Suprapubic skin (tissue), 4 donors: ENCODE measurements around the genes PFKL and KRTAP10-9.

DNA sequence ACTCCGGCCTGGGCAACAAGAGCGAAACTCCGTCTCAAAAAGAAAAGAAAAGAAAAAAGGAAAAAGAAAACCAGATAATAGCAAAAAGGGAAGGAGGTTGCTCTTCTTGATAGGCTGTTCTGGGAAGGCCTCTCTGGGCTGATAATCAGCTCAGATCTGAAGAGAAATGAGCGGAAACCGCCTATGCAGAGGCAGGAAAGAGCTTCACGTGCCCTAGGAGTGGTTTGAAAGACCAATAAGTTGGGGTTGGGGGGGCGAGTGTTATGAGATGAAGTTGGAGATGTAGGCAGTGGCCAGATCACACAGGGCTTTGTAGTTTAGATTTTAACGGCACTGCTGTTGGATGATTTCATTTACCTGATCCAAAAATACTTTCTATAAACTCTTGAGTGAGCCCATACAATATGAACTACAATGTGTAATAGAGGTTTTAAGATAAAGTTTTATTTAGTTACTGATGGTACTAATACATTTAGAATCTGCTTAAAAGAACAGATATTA is 1.2 kb downstream of the RRP1B start:
- PRO-cap, result no peak
- RAMPAGE, long total RNA, 4 experiments, result no peak in any of the 4 experiments

GRCh38 chr21:43736003-43736651 is 17.2 kb downstream of the PDXK start:
- PRO-cap, result no peak
- RAMPAGE, long total RNA, 4 experiments, result no peak in any of the 4 experiments

- PRO-cap, result no peak
- RAMPAGE, long total RNA, 4 experiments, result no peak in any of the 4 experiments
Measured at GRCh38 chr21:43755594-43756391, 20.3 kb downstream of the CSTB start.

GRCh38 chr21:43812866-43813403 is 23.6 kb downstream of the RRP1 start:
- PRO-cap, result unidirectional peak, plus-strand start at chr21:43813160
- RAMPAGE, long total RNA, 4 experiments, result start-site peak on the minus strand in 2 of 4 experiments, at chr21:43813003-43813121 at its widest, 36 to 39 reads per replicate

GRCh38 chr21:43864000-43864835 is 805 bp upstream of the AGPAT3 start:
- PRO-cap, result unidirectional peak, plus-strand start at chr21:43864346; unidirectional peak, plus-strand start at chr21:43864566
- RAMPAGE, long total RNA, 4 experiments, result no peak in any of the 4 experiments

- PRO-cap, result no peak
- RAMPAGE, long total RNA, 4 experiments, result no peak in any of the 4 experiments
Measured at GRCh38 chr21:43916185-43917058, 51.4 kb downstream of the AGPAT3 start.

DNA sequence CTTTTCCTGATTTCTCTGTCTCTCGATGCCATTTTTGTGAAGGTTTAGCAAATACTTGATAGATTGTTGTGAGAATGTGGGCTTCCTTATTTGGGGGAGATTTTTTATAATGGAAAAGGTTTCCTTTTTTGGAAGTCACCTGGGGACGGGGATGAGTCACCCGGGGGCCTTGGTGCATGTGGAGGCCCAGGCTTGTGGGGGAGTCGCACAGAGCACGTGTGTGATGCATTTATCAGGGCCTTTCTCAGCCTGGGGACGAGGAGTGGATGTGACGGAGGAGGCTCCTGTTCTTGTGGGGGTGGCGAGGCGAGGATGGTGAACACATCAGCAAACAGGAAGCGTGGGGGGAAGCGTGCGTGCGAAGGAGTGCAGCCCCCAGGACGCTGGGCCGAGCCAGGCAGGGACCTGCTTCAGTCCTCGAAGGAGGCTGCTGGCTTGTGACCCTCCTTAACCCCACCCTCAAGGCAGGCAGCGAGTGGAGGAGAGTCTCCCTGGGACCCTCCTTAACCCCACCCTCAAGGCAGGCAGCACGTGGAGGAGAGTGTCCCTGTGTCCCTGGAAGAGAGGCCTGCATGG is 57.0 kb downstream of the AGPAT3 start:
- PRO-cap, result no peak
- RAMPAGE, long total RNA, 4 experiments, result no peak in any of the 4 experiments

DNA sequence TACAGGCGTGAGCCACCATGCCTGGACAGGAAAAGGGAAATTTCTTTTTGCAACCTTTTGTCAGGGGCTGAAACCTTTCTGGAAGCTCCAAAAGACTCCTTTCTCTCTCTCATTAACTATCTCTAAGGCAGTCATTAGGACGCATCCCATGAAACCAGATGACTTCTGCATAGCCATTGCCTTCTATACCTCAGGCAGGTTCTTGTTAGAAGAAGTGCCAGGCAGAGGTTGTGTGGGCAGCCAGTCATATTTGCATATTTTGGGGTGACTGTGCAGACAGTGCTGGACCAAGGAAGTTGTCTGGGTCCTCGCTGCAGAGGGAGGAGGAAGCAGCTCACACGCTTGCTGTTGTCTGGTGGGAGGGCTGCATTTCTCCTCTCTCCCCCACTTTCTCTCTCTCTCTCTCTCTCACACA is 72.7 kb downstream of the AGPAT3 start:
- PRO-cap, result no peak
- RAMPAGE, long total RNA, 4 experiments, result no peak in any of the 4 experiments

DNA sequence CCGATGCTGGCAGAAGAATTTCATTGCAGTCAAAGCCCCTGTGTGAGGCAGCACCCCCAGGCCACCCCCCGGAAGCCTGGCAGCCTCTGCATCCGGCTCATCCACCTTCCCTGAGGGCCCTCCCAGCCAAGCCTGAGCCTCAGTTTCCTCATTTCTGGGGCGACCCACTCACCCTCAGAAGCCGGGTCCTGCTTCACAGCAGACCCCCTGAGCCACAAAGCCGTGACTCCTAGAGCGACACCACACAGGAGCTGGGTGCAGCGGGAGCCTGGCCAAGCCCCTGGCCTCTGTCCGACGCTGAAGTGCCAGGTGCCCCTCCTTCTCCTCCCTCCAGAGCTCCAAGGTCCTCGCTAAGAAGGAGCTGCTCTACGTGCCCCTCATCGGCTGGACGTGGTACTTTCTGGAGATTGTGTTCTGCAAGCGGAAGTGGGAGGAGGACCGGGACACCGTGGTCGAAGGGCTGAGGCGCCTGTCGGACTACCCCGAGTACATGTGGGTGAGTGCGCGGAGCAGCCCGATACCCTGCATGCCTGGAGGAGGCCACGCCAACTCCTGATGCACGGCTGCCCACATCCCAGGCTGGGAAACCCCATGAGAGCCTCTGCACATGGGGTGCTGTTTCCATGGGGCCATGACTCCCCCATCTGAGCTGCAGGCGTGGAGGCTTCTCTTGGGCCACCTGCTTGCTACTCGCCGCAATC is 43.2 kb upstream of the TRAPPC10 start:
- PRO-cap, result no peak
- RAMPAGE, long total RNA, 4 experiments, result no peak in any of the 4 experiments

- PRO-cap, result no peak
- RAMPAGE, long total RNA, 4 experiments, result no peak in any of the 4 experiments
Measured at GRCh38 chr21:44005328-44006098, 6.6 kb upstream of the TRAPPC10 start.

- PRO-cap, result no peak
- RAMPAGE, long total RNA, 4 experiments, result start-site peak on the plus strand in 1 of 4 experiments, at chr21:44052103-44053058 at its widest, 10 reads per replicate
Measured at GRCh38 chr21:44052251-44052975, 40.3 kb downstream of the TRAPPC10 start.

DNA sequence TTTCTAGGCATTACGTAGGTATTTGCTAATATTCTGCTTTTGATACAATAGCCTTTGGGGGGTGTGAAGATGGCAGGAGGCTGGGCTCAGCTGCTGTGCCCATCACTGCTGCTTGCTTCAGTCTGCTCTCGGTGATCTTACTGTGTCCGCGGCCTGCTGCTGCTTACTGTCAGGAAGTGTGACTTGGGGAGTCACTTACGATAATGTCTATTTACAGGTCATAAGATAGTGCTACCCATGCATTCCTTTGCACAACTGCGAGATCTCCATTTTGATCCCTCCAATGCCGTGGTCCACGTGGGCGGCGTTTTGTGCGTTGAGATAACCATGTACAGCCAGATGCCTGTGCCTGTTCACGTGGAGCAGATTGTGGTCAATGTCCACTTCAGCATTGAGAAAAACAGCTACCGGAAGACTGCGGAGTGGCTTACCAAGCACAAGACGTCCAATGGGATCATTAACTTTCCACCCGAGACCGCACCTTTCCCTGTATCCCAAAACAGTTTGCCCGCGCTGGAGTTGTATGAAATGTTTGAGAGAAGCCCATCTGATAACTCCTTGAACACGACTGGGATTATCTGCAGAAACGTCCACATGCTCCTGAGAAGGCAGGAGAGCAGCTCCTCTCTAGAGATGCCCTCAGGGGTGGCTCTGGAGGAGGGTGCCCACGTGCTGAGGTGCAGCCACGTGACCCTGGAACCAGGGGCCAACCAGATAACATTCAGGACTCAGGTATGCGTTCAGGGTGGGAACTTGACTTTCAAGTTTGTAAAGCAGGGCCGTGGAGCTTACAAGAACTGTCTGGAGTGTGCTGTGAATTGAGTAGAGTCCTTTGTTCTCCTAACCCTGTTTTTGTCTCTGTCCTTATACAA is 24.4 kb upstream of the PWP2 start:
- PRO-cap, result no peak
- RAMPAGE, long total RNA, 4 experiments, result start-site peak on the plus strand in 1 of 4 experiments, centred at positions 525 to 688 of the sequence, 12 to 15 reads per replicate

GRCh38 chr21:44299402-44300280 is at the start of gene PFKL:
TSS of gene PFKL (plus strand) at chr21:44300053.
- PRO-cap, result bidirectional peak, plus-strand start at chr21:44299739, minus-strand start at chr21:44299648; bidirectional peak, plus-strand start at chr21:44300053, minus-strand start at chr21:44299981
- RAMPAGE, long total RNA, 4 experiments, result start-site peak on the plus strand in 2 of 4 experiments, at chr21:44300058-44300096 at its widest, 160 to 303 reads per replicate

- PRO-cap, result no peak
- RAMPAGE, long total RNA, 4 experiments, result no peak in any of the 4 experiments
Measured at GRCh38 chr21:44316012-44316608, 16.3 kb downstream of the PFKL start.

DNA sequence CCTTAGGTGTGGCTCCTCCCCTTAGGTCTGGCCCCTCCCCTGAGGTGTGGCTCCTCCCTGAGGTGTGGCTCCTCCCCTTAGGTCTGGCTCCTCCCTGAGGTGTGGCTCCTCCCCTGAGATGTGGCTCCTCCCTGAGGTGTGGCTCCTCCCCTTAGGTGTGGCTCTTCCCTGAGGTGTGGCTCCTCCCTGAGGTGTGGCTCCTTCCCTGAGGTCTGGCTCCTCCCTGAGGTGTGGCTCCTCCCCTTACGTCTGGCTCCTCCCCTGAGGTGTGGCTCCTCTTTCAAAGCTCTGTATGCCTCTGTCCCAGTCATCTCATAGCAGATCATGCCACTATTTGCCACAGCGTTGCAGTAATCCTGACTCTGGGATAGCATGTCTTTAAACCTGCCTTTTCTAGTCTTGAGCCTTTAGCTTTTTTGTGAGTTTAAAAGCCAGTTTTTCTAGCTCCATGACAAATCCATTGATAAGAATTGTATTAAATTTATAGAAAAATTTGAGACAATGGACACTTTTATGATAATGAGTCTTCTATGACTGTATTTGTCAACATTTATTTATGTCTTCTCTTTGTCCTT is 26.6 kb upstream of the LRRC3 start:
- PRO-cap, result no peak
- RAMPAGE, long total RNA, 4 experiments, result no peak in any of the 4 experiments

DNA sequence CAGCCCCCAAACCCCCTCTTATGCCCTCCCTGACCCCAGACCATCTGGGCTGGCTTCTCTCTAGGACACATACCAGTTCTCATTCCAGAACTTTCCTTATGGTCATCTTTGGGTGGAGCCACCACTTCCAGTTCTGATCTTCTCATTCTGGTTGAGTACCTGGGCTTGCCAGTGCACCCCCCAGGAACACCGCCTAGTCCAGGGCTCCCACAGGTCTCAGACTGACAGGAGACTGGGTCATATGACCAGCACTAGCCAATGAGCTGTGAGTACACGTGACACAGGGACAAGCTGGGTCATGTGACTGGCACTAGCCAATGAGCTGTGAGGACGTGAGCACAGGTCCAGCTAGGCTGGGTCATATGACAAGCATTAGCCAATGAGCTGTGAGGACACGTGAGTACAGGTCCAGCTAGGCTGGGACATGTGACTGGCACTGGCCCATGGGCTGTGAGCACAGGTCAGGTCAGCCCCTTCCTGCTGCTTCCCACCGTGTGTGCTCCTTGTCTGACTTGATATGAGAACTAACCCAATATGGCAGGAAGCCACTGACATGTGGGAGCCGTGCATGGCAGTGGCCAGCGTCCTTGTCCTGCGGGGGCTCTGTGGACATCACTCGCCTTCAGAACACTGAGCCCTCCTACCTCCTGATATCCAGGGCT is 22.7 kb downstream of the KRTAP10-1 start:
- PRO-cap, result no peak
- RAMPAGE, long total RNA, 4 experiments, result no peak in any of the 4 experiments

DNA sequence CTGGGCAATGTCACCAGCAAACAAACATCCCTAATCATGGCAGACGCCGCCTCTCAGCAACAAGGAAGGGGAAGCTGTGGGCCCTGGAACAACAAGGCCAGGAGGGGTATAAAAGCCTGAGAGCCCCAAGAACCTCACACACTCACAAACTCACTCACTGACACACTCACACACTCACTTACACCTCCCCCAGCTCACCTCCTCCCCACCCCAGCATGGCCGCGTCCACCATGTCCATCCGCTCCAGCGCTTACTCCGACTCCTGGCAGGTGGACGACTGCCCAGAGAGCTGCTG is at the start of gene KRTAP10-9:
KRTAP10-9 (plus strand) TSS at position 137 of the 295 bp plus-strand sequence.
- PRO-cap, result no peak
- RAMPAGE, long total RNA, 4 experiments, result start-site peak on the plus strand in 1 of 4 experiments, centred at position 154 of the sequence, 98 reads per replicate

DNA sequence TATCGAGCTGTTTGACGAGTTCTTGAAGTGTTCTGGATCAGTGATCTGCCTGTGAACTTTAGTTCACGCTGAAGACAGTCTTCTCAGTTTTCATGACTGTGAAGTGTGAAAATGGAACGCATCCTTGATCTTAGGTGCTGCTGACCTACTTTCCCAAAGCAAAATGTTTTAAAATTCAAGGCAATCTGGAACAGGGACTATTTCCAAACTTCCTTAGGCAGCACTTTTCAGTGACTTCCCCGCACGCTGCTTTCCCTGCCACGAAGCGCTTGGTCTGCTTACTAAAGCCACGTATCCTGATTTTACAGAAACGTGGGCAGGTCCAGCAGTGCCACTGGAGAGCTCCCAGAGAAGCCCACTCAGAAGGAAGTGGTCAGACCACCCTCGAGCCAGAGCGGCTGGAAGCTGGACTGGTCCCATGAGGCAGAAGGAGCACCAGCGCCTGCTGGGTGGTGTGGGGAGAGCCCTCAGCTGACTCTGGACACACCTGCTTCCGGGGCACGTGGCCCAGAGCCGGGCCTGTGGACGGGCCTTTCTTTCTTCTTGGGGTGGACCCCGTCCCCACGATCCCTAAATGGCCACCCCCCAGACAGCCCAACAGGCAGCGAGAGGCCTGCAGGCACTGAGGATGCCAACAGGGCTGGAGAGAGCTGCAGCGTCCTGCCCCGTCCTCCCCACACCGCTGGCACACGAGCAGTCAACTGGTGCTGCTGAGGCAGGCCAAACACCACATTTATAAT is 23.2 kb downstream of the PTTG1IP start:
- PRO-cap, result no peak
- RAMPAGE, long total RNA, 4 experiments, result no peak in any of the 4 experiments

- PRO-cap, result no peak
- RAMPAGE, long total RNA, 4 experiments, result no peak in any of the 4 experiments
Measured at GRCh38 chr21:44853513-44854145, 19.9 kb downstream of the PTTG1IP start.

DNA sequence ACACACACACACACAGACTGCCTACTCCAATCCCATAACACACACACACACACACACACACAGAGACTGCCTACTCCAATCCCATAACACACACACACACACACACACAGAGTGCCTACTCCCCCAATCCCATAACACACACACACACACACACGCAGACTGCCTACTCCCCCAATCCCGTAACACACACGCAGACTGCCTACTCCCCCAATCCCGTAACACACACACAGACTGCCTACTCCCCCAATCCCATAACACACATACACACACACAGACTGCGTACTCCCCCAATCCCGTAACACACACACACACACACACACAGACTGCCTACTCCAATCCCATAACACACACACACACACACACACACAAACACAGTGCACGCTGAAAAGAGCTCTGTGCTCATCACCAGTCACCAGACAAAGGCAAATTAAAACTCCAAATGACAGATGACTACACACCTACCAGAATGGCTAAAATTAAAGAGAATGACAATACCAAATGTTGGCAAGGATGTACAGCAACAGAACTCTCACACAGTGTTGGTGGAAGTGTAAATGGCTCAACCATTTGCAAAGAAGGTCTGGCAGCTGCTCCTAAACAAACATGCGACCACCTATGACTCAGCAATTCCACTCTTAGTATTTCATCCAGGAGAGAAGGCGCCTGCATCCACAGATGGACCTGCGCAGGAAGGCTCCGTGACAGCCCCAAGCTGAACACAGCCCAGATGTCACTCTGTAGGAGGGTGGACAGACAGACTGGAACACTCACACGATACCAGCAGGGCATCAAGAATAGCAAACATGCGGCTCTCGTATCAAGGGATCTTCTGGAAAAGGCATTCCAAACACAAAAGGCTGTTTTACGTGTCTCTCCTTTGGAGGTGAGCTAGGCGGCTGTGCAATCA is 6.9 kb downstream of the PTTG1IP start:
- PRO-cap, result no peak
- RAMPAGE, long total RNA, 4 experiments, result start-site peak on the minus strand in 1 of 4 experiments, centred at position 427 of the sequence, 25 reads per replicate